Measurements from ENCODE around the gene ARNT2.

- RRBS = no CpG with 5 or more reads among the region's 11 CpGs
Measured at GRCh38 chr15:78454728-78455427, 16.9 kb downstream of the IREB2 start.

- RRBS = 49% methylated on average over 2 of the region's 18 CpGs
Measured at GRCh38 chr15:78759936-78760654, 51.2 kb downstream of the ADAMTS7 start.

DNA sequence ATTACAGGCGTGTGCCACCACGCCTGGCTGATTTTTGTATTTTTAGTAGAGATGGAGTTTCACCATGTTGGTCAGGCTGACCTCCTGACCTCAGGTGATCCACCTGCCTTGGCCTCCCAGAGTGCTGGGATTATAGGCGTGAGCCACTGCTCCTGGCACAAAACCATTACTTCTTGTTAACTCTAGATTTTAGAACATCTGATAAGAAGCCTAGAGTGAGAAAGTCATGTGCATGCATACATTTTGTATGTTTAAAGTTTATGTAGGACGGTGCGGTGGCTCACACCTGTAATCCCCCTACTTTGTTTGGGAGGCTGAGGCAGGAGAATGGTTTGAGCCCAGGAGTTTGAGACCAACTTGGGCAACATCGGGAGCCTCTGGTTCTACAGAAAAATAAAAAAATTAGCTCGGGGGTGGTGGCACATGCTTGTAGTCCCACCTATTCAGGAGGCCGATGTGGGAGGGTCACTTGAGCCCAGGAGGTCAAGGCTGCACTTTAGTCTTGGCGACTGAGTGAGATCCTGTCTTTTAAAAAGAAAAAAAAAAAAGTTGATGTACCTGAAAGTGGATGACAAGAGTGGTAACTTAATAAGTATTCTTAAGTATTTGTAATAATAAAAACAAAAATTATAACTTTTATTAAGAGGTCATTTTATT lies 15.4 kb downstream of the MORF4L1 start:
- RRBS = no CpG with 5 or more reads among the region's 9 CpGs

GRCh38 chr15:78912451-78913131 lies 32.3 kb downstream of the CTSH start:
- RRBS = no CpG with 5 or more reads among the region's 5 CpGs

GRCh38 chr15:78914139-78914899 lies 30.5 kb downstream of the CTSH start:
- RRBS = no CpG with 5 or more reads among the region's 13 CpGs

- RRBS = no CpG with 5 or more reads among the region's 12 CpGs
Measured at GRCh38 chr15:78944198-78944690, 602 bp downstream of the CTSH start.

DNA sequence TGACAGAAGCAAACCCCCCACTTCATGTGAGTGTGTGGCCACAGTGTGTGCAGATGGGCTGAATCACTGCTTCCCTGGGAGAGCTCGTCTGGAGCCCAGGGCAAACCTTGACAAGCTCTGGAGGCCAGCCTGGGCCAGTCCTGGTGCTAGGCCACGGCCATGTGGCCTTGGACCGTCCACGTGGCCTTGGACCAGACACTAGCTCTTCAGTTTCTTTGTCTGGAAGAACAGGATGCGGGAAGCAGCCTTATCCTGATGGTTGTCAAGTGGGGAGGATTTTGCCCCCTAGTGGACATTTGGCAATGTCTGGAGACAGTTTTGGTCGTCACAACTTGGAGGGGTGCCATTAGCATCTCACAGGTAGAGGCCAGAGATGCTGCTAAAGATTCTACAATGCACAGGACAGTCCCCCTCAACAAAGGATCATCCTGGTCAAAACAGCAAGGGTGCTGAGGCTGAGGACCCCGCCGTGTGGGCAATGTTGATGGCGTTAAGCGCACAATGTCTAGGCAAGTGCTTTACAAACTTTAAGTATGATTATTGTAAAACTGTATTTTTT lies 34.8 kb upstream of the CTSH start:
- RRBS = no CpG with 5 or more reads among the region's 10 CpGs

DNA sequence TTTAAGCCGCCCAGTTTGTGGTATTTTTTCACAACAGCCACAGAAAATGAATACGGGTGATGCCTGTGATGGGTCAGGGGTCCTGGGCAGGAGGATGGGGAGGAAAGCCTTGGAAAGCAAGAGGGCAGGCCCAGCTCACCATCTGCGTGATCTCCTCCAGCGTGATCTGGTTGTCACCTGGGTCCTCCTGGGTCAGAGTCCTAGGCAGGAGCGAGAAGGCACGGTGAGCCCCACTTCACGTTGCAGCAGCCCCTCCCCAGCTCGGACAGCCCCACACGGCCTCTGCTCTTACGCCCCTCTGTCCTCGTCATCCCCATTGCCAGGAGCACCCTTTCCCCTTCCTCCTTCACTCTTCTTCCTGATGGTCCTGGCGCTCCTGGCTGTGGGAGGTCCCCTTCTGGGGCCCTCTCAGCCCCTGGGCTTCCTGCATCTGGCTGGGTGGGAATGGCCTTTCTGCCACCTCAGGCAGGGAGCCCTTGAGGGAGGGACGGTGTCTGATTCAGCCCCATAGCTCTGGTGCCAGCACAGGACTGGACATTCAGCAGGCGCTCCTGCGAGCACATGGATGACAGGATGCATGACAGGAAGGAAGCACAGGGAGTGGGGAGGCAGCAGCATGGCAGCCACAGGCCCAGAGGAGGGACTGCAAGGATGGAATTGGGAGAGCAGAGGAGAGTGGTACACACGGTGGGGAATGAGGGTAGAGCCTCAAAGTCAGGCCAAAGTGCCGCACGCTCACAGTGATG lies 50.9 kb upstream of the CTSH start:
- RRBS = no CpG with 5 or more reads among the region's 18 CpGs

GRCh38 chr15:79235984-79236248 lies 46.6 kb upstream of the ANKRD34C start:
- RRBS = no CpG with 5 or more reads among the region's 2 CpGs

- RRBS = no CpG with 5 or more reads among the region's 9 CpGs
Measured at GRCh38 chr15:79926748-79927124, 29.9 kb upstream of the MTHFS start.

GRCh38 chr15:79960288-79960942 lies 10.6 kb downstream of the BCL2A1 start:
- RRBS = no CpG with 5 or more reads among the region's 10 CpGs

- RRBS = no CpG with 5 or more reads among the region's 18 CpGs
Measured at GRCh38 chr15:80093462-80094453, 34.3 kb downstream of the ZFAND6 start.

GRCh38 chr15:80111227-80111536 lies 41.6 kb upstream of the FAH start:
- RRBS = no CpG with 5 or more reads among the region's 2 CpGs

DNA sequence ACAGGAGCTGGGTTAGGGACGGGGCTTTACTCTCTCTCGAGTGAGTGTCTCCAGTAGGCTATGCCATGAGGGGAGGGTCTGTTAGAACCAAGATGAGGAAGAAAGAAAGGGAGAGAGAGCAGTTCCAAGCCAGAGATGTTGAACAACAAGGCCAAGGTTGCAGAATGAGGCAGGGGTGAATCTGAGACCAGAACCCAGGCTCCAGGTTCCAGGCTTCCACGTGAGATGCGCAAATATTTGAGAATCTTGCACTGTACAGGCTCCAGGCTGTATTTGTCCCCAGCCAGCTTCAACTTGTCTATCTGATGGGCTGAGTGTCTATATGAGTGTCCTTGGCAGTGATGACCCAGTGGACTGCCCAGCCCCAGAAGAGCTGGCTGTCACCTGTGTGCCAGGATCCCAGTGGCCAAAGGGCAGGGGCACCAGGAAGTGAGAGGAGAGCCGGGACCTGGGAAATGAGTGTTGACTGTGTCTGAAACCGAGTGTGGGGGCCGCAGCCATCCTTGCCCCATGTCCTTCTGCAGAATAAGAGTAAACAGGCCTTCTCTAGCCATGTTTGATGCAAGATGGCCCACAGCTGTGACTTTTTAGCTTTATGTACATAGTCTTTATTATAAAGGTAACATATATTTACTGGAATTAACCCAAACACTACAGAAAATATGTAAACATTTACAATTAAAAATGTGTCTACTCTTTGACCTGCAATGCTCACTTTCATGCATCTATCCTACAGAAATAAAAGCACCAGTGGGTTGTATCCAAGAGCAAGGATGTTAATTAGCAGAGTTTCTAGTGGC lies 10.4 kb downstream of the FAH start:
- RRBS = no CpG with 5 or more reads among the region's 7 CpGs

DNA sequence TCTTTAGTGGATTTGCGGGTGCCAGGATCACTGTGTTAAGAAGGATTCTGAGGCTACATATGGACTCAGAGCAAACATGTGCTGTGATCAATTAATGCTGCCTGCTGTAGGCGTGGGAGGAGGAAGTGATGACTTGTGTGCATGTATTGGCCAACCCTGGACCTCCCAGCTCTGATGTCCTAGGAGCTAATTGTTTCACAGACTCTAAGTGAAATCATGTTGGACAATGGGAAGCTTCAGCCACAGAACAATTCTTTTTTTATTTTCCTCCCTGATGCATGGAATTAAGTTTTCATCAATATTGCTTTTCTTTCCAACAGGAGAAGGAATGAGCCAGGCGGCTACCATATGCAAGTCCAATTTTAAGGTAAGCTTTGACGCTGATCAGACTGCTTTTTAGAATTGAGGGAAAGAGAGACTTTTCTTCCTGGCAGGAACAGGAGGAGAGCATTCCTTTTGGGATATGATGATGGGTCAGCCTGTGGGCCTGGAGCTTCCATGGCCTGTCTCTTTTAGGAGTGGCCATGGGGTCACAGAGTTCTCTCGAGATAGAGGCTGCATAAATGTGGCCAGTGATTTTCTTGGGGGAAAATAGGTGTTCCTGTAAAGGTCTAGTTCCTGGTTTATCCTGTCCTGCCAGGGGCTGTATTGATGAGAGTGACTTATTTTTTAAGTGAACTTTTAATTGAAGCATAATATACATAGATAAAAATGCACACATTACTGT lies 24.6 kb downstream of the FAH start:
- RRBS = no CpG with 5 or more reads among the region's 5 CpGs

DNA sequence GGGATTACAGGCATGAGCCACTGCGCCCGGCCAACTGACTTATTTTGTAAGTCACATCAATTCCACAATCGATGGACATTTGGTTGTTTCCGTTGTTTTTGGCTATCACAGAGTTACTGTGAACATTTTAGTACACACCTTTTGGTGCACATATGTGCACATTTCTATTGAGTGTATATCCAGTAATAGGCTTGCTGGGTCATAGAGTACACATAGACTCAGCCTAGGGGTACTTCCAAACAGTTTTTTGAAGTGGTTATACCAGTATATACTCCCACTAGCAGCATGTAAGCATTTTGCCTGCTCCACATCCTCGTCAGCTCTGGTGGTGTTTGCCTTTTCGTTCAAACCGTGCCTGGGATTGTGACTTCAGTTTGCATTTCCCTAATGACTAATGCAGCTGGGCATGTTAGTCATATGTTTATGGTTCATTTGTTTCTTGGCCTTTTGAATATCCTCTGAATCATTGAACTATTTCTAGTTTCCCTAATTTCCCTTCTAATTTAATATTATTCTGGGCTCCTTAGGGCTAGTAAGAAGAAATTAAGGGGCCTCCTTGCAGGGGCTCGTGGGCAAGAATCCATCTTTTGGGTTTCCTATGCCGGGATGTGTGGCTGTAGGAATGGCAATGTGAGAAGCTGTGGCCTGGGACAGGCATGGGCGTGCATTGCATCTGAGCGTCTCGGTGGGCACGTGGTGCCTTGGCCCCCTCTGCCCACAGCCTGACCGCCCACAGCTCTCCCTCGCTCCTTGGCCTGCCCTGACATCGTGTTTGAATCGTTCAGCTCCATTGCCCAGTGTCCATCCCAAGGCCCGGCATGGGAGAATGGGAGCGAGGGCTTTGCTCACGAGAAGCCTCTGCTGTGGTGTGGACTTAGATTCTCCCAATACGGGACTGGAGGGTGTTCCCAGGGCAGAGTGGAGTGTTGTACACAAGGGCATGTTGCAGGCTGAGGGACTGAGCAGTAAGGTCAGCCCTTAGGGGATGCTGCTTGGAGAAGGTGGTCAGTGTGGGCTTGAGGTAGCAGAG lies 26.4 kb downstream of the FAH start:
- RRBS = no CpG with 5 or more reads among the region's 21 CpGs

- RRBS = no CpG with 5 or more reads among the region's 1 CpG
Measured at GRCh38 chr15:80247337-80247747, 4.7 kb downstream of the CTXND1 start.

DNA sequence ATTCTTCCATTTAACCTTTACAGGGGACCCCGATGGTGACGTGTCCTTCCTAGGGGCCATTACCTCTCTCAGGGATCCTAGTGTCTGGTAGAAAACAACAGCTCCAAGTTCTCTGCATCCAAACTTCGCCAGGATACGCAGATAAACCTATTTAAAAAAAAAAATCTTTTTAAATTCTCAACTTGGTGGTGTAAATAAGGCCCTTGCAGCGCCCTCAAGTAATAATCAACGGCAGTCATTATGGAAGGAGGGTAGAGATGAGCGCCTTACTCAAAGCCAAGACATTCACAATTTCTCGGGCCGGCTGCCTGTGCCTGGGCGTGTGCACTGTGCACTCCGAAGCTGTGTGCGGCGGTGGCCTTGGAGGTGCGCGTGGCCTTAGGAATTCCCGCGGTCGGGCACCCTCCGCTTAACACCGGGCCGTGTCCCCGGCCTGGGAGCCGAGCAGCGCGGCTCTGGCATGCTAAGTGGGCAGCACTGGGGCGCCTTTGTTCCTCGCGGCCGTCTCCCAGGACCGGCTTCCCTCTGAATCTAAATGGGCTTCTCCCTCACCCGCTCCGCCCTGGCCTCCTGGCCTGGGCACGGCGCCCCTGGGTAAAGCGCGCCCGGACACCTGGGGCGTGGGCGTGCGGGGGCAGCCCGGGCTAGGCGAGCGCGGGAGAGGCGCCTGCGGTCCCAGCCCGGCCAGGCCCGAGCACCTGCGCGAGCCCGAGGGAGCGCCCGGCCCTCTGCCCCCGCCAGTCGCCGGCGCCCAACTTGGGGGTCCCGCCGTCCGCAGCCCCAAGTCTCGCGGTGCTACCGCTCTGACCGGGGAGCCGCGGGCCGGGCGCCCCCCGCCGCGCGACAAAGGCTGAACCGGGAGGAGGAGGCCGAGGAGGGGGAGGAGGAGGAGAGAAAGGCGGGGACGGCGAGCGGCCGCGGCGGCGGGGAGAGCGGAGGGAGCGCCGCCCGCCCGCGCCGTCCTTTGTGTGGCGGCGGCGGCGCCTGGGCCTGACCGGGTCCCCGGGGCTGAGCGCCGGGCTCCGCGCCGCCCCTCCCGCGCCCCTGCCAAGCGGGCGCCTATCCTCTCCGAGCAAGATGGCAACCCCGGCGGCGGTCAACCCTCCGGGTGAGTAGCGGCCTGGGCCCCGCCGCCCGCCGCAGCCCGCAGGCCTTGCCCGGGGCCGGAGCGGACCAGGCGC lies at the start of gene ARNT2:
ARNT2 (plus strand) TSS at position 944 of the 1,181 bp plus-strand sequence.
- RRBS = 7% methylated on average over 53 of the region's 119 CpGs

DNA sequence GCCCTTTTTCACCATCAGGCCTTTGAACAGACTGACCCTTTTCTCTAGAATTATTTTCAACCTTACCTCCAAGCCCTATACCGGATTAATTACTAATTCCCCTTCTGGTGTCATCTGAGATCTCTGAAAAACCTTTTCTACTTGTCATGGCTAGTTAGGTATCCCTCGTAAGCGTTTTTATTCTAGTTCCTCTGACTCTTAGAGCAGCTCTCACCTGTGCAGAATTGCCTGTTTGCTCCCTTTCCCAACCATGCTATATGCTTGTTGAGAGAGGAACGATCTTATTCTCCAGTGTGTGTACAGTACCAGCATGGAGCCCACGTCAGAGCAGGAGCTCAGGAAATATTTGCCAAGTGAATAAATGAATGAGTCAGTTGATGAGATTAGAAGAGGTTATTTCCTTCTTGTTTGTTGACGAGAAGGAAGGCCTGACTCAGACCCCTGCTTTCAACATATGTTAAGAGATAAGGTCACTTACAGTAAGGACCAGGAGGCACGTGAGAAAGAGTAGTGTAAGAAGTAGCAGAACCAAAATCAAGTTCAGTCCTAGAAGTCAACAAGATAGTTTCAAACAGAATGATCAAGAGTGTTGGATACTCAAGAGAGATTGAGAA lies 106.4 kb upstream of the ABHD17C start:
- RRBS = 68% methylated on average over 1 of the region's 7 CpGs